HepG2 (cell line): ENCODE results near the gene RASEF.

DNA sequence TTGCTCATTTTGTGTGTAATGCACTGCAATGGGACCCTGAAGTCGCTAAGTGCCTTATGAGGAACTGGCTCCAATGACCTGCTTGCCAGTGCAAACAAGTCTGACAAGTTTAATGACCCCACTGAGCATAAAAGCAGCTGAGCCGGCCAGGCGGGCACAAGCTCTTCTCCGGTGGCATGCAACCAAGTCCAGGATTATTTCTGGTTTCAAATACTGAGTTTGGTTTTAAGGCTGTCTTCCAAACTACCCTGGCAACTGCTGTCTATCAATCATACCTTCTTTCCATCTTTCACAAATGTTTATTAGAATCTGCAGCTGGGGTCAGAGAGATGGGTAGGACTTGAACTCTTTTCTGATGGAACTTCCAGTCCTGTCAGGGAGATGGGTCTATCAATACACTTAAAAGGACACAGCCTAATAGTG lies 15.8 kb upstream of the GNA14 start:
- RRBS, 2 experiments, result no CpG with 5 or more reads among the region's 4 CpGs
CAGE:
- cytosol, long polyA minus RNA, result no peak
- cytosol, long polyA plus RNA, result no peak
- long polyA plus RNA, result no peak
- nucleus, long polyA minus RNA, result no peak
- nucleus, long polyA plus RNA, result no peak

DNA sequence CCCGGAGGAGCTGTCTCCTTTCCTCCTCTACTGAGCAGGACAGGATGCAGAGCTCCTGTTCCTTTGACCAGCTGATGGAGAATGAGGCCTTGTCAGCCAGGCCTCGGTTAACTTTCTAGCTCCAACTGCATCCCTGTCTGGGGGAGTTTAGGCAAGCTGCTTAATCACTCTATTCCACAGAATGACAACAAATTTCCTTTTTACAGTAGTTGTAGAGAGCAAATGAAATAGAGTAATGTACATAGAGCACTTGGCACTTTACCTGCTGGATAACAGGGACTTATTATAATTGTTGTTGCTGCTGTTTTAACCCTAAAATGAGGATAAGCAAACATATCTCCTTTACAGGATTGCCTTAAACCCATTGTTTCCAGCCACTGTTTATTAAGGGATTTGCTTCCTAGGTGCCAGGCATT lies 155.4 kb downstream of the GNAQ start:
- RRBS, 2 experiments, result no CpG with 5 or more reads among the region's 2 CpGs
CAGE:
- cytosol, long polyA minus RNA, result no peak
- cytosol, long polyA plus RNA, result no peak
- long polyA plus RNA, result no peak
- nucleus, long polyA minus RNA, result no peak
- nucleus, long polyA plus RNA, result no peak

DNA sequence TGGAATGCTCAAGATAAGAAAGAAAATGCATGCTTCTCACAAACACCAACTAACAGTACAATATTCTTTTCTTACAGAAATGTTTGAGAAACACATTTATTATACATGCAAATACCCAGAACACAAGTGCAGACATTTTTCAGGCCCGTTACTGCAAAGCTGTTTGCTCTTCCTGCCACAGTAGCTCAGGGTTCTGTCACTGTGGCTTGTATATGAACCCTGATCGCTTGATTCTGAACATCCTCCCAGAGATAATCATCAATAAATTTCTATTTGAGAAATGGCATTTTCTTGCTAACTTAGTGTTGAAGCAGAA lies 1.9 kb downstream of the GNAQ start:
- RRBS, 2 experiments, result no CpG with 5 or more reads among the region's 2 CpGs
CAGE:
- cytosol, long polyA minus RNA, result no peak
- cytosol, long polyA plus RNA, result no peak
- long polyA plus RNA, result no peak
- nucleus, long polyA minus RNA, result no peak
- nucleus, long polyA plus RNA, result no peak

GRCh38 chr9:78030065-78030577 lies 1.5 kb downstream of the GNAQ start:
- RRBS, 2 experiments, result 1 to 3% methylated on average over 3 of the region's 14 CpGs
CAGE:
- cytosol, long polyA minus RNA, result no peak
- cytosol, long polyA plus RNA, result no peak
- long polyA plus RNA, result no peak
- nucleus, long polyA minus RNA, result no peak
- nucleus, long polyA plus RNA, result no peak

GRCh38 chr9:78030578-78031091 lies 976 bp downstream of the GNAQ start:
- RRBS, 2 experiments, result 1 to 2% methylated on average over 8 to 10 of the region's 46 CpGs
CAGE:
- cytosol, long polyA minus RNA, result no peak
- cytosol, long polyA plus RNA, result no peak
- long polyA plus RNA, result no peak
- nucleus, long polyA minus RNA, result no peak
- nucleus, long polyA plus RNA, result no peak

DNA sequence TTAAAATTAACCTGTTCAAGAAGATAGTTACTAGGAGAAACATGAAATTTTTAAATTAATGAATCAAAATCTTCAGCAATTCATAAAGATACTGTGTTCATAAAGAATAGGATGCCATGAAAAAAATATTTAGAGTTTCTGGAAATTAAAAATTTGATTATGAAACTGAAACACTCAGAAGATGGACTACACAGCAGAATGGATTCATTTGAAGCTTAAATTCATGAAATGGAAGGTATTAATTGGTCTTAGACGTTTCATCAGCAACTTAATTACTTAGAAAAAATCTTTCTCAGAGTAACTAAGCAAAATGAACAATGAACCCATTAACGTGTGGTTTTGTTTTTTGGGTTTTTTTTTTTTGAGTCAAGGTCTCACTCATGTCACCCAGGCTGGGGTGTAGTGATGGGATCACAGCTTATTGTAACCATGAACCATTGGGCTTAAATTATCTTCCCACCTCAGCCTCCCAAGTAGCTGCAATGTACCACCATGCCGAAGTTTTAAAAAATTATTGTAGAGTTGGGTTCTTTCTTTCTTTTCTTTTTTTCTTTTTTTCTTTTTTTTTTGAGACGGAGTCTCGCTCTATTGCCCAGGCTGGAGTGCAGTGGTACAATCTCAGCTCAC lies 25.5 kb upstream of the PSAT1 start:
- RRBS, 2 experiments, result no CpG with 5 or more reads among the region's 5 CpGs
CAGE:
- cytosol, long polyA minus RNA, result no peak
- cytosol, long polyA plus RNA, result no peak
- long polyA plus RNA, result no peak
- nucleus, long polyA minus RNA, result no peak
- nucleus, long polyA plus RNA, result no peak

DNA sequence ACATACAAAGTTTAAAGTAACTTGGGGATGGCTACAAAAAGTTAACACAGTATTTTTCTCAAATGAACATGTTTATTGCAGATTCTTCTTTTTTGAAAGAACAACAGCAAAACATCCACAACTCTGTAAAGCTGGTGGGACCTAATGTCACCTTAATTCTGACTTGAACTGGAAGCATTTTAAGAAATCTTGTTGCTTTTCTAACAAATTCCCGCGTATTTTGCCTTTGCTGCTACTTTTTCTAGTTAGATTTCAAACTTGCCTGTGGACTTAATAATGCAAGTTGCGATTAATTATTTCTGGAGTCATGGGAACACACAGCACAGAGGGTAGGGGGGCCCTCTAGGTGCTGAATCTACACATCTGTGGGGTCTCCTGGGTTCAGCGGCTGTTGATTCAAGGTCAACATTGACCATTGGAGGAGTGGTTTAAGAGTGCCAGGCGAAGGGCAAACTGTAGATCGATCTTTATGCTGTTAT lies 32.2 kb downstream of the PSAT1 start:
- RRBS, 2 experiments, result no CpG with 5 or more reads among the region's 6 CpGs
CAGE:
- cytosol, long polyA minus RNA, result no peak
- cytosol, long polyA plus RNA, result no peak
- long polyA plus RNA, result no peak
- nucleus, long polyA minus RNA, result no peak
- nucleus, long polyA plus RNA, result no peak

- RRBS, 2 experiments, result 2 to 3% methylated on average over 15 to 20 of the region's 65 CpGs
CAGE:
- cytosol, long polyA minus RNA, result no peak
- cytosol, long polyA plus RNA, result no peak
- long polyA plus RNA, result no peak
- nucleus, long polyA minus RNA, result no peak
- nucleus, long polyA plus RNA, result no peak
Observed at GRCh38 chr9:79570860-79571633, 718 bp upstream of the TLE4 start.

DNA sequence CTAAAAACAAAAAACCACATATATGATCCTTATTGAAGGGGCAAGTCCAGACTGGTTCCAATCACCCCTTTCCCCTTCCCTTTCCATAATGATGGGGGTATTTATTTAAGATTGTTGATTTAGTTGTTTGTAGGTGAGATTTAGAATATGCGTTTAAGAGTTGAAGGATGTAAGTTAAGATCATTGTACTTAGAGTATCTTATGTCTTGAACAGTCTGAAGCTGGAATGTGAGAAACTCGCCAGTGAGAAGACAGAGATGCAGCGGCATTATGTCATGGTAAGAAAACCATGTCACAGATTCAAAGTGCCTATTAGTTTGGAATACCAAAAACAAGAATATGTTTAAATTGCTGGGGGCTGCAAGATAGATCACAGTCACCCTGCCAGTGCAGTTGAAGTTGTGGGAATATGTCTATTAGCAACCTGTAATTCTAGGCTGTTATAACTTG lies 2.9 kb downstream of the TLE4 start:
- RRBS, 2 experiments, result no CpG with 5 or more reads among the region's 3 CpGs
CAGE:
- cytosol, long polyA minus RNA, result no peak
- cytosol, long polyA plus RNA, result no peak
- long polyA plus RNA, result no peak
- nucleus, long polyA minus RNA, result no peak
- nucleus, long polyA plus RNA, result no peak

- RRBS, 2 experiments, result no CpG with 5 or more reads among the region's 9 CpGs
CAGE:
- cytosol, long polyA minus RNA, result no peak
- cytosol, long polyA plus RNA, result no peak
- long polyA plus RNA, result no peak
- nucleus, long polyA minus RNA, result no peak
- nucleus, long polyA plus RNA, result no peak
Observed at GRCh38 chr9:79662688-79663325, 91.0 kb downstream of the TLE4 start.

- RRBS, 2 experiments, result no CpG with 5 or more reads among the region's 10 CpGs
CAGE:
- cytosol, long polyA minus RNA, result no peak
- cytosol, long polyA plus RNA, result no peak
- long polyA plus RNA, result no peak
- nucleus, long polyA minus RNA, result no peak
- nucleus, long polyA plus RNA, result no peak
Observed at GRCh38 chr9:79762606-79762896, 190.8 kb downstream of the TLE4 start.

GRCh38 chr9:79784047-79784380 lies 212.2 kb downstream of the TLE4 start:
CAGE:
- cytosol, long polyA minus RNA, result no peak
- cytosol, long polyA plus RNA, result no peak
- long polyA plus RNA, result no peak
- nucleus, long polyA minus RNA, result no peak
- nucleus, long polyA plus RNA, result no peak

- RRBS, 2 experiments, result no CpG with 5 or more reads among the region's 8 CpGs
CAGE:
- cytosol, long polyA minus RNA, result no peak
- cytosol, long polyA plus RNA, result no peak
- long polyA plus RNA, result no peak
- nucleus, long polyA minus RNA, result no peak
- nucleus, long polyA plus RNA, result no peak
Observed at GRCh38 chr9:81819766-81820583, 108.3 kb upstream of the SPATA31D4 start.

- RRBS, 2 experiments, result no CpG with 5 or more reads among the region's 6 CpGs
CAGE:
- cytosol, long polyA minus RNA, result no peak
- cytosol, long polyA plus RNA, result no peak
- long polyA plus RNA, result no peak
- nucleus, long polyA minus RNA, result no peak
- nucleus, long polyA plus RNA, result no peak
Observed at GRCh38 chr9:81877082-81877338, 51.2 kb upstream of the SPATA31D4 start.

DNA sequence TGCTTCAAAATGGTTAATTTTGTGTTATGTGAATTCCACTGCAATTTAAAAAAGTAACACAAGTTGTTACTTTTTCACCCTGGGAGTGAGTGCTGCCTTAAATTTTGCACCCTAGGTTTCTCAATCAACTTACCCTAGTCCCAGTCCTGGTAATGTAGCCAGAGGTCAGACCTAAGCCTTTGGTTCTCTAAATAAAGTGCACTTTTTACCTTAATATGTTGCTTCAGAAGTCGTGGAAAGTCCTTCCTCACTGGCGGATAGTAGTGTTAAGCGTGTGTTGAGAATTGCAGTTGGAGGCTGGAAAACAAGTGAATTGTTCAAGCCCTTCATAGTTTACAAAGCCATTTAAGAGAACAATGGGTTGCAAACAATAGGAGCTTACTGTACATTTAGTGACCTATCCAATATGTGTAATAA lies 49.0 kb upstream of the SPATA31D4 start:
- RRBS, 2 experiments, result no CpG with 5 or more reads among the region's 3 CpGs
CAGE:
- cytosol, long polyA minus RNA, result no peak
- cytosol, long polyA plus RNA, result no peak
- long polyA plus RNA, result no peak
- nucleus, long polyA minus RNA, result no peak
- nucleus, long polyA plus RNA, result no peak

GRCh38 chr9:81879635-81879981 lies 48.6 kb upstream of the SPATA31D4 start:
- RRBS, 2 experiments, result no CpG with 5 or more reads among the region's 4 CpGs
CAGE:
- cytosol, long polyA minus RNA, result no peak
- cytosol, long polyA plus RNA, result no peak
- long polyA plus RNA, result no peak
- nucleus, long polyA minus RNA, result no peak
- nucleus, long polyA plus RNA, result no peak

- RRBS, 2 experiments, result no CpG with 5 or more reads among the region's 5 CpGs
CAGE:
- cytosol, long polyA minus RNA, result no peak
- cytosol, long polyA plus RNA, result no peak
- long polyA plus RNA, result no peak
- nucleus, long polyA minus RNA, result no peak
- nucleus, long polyA plus RNA, result no peak
Observed at GRCh38 chr9:82098848-82099130, 110.2 kb downstream of the SPATA31D1 start.

DNA sequence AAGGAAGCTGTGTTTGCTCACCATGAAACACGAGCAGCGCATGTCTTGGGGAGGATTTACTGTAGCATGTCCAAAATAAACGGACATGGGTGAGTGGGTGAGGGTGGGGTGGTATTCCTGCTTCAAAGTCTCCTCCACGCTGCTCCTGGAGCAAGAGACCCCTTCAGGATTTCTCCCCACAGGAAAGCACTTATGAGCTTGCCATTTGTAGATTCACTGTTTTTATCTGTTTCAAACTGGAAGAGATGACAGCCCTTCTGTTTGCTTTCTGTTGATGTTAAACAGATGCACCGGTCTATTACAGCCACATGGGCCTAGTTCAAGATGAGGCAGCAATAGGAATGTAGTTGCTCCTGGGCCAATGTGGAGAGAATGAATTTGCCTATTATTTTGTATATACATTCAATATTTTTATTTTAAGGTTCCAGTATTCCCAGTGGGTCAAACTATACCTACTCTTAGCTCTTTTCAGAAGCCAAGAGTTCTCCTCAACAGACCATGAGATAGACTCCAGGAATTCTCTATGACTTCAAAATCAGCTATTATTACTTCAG lies 461.7 kb downstream of the RASEF start:
- RRBS, 2 experiments, result no CpG with 5 or more reads among the region's 5 CpGs
CAGE:
- cytosol, long polyA minus RNA, result start-site peak on the minus strand centred at position 196 of the sequence, 8 bp wide, 73 reads
- cytosol, long polyA plus RNA, result no peak
- long polyA plus RNA, result no peak
- nucleus, long polyA minus RNA, result no peak
- nucleus, long polyA plus RNA, result no peak

DNA sequence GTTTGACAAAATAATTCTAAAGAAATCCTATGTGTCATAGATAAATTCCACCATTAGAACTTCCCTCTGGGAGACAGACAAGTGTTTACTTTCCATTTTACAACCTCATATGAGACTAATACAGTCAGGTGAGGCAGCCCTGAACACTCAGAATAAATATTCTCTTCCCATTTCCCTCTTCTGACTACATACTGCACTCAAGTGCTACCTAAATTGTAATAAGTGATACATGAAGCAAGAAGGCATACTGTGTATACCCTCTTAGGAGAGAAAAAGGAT lies 6.8 kb downstream of the RASEF start:
CAGE:
- cytosol, long polyA minus RNA, result no peak
- cytosol, long polyA plus RNA, result no peak
- long polyA plus RNA, result no peak
- nucleus, long polyA minus RNA, result no peak
- nucleus, long polyA plus RNA, result no peak

DNA sequence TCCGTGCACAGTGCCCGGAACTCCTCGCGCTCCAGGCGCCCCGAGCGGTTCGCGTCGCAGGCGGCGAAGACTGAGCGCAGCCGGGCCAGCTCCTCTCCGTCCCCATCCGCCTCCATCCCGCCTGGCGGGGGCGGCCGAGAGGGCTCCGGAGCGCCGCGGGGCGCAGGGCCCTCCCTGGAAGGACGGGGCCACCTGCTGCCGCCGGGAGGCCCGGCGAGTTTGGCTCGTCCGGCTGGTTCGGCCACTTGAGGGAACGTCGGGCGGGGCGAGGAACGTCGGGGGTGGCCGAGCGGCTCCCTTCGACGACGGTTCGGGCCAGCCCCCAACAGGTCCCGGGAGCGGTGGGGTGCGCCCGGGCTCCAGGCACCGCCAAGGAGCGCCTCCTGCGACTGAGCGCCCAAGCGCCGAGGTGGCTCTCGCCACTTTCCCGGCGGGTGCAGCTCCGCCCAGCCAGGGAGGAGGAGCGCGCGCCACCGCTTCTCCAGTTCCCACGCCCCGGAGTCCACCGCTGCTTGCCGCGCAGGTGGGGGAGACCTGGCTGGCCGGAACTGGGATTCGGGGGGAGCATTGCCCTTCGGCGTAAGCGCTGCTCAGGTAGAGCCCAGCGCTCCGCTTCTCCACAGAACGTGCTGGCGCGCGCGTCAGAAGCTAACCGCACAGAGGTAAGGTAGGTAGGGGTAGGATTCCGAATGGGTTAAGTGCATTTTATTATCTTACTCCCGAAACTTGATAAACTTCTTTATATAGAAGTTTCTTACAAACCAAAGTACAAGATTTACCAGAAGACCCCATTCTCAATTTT lies at the start of gene RASEF:
RASEF (minus strand) TSS at position 391 of the 802 bp plus-strand sequence.
- RRBS, 2 experiments, result 77 to 79% methylated on average over 53 to 58 of the region's 83 CpGs
CAGE:
- cytosol, long polyA minus RNA, result no peak
- cytosol, long polyA plus RNA, result no peak
- long polyA plus RNA, result no peak
- nucleus, long polyA minus RNA, result no peak
- nucleus, long polyA plus RNA, result no peak